Subcutaneous preadipocyte (primary cell): ENCODE data around the gene KRTAP10-7.

GRCh38 chr21:43718441-43718802 is 507 bp upstream of the PDXK start:
- CAGE, long polyA plus RNA = no peak

DNA sequence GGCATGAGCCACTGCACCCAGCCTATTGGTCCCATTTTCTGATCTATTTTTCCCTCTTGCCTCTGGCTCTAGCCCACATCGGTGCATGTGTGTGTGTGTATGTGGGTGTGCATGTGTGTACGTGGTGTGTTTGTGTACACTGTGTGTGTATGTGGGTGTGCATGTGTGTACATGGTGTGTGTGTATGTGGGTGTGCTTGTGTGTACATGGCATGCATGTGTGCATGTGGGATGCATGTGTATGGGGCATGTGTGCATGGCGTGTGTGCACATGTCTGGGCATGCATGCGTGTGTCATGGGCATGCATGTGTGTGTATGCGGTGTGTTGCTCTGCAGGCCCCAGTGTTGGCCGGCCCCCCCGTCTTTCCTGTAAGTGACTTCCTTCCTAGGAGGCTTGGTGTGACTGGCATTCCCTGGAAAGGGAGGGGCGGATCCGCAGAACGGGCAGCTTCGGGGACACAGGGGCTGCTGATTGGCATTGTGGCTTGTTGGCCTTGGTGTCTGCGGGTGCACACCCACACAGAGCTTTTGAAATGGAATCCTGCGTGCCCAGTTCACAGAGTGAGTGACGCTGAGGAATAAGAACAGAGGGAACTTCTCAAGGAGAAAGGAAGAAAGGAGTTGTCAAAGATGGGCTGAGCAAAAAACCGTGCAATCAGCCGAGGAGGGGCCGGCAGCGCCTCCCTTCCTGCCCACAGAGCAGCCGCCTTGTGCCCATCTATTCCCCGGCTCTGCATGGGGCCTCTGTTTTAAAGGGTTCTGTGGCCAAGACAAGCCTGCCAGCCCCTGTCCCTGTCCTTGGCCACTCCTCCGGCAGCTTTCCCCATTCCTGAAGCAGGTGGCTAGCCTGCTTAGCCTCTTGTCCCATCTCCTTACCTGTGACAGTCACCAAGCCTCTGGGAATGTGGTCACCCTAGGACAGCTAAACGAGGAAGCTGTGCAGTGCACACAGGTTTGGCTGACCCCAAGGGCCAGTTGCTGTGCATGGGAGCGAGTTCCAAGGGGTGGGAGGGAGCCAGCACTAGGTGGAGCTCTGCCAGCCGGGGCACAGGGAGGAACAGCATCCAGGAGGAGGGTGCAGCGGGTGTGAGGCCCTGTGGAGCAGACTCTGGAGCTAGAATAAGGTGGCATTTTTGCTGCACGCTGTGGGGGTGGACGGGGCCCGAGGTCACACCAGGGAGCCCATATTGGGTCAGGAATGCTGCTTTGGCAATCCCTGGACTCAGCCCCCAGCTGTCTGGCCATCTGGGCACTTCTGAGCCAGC is 8.2 kb downstream of the PDXK start:
- CAGE, long polyA plus RNA = no peak

- CAGE, long polyA plus RNA = no peak
Measured at GRCh38 chr21:43734722-43735277, 15.9 kb downstream of the PDXK start.

- CAGE, long polyA plus RNA = no peak
Measured at GRCh38 chr21:43790188-43790725, 880 bp downstream of the RRP1 start.

- CAGE, long polyA plus RNA = no peak
Measured at GRCh38 chr21:43792887-43793417, 3.6 kb downstream of the RRP1 start.

DNA sequence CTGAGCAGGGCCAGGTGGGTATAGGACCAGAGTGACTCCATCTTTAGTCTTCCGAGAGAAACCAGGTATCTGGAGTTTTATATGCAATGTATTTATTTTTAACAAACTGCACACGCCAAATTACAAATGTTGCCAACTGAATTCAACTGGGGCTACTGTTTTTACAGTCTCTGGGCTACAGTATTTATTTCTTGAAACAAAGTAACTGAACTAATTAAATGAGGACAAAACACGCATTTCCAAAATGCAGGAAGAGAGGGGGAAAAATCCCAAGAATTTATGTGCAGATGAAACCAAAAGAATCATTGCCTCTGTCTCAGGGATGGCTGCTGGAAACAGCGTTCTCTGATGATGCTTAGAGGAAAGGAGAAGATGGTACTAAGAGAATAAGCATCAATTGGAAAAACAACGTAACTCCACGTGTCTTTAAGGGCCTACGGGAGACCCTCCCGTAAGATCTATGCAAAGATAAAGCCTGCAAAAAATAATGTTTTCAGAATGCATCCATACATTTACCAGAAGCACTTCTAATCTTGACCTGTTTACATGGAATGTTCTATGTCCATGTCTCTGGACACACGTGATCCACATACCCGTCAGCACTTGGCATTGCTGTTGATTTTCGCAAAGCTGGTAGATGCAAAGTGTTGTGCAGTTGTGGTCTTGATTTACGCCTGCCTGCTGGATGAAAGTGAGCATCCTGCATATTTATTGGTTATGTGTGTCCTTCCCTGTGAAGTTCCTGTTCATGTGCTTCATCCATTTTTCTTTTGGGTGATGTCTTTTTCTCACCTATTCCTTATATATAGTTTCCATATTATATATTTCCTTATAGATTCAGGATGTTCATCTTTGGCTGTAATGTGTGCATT is 6.2 kb downstream of the AGPAT3 start:
- CAGE, long polyA plus RNA = no peak

- CAGE, long polyA plus RNA = no peak
Measured at GRCh38 chr21:43983207-43984239, 28.6 kb upstream of the TRAPPC10 start.

- CAGE, long polyA plus RNA = no peak
Measured at GRCh38 chr21:44066684-44067584, 40.3 kb upstream of the PWP2 start.

DNA sequence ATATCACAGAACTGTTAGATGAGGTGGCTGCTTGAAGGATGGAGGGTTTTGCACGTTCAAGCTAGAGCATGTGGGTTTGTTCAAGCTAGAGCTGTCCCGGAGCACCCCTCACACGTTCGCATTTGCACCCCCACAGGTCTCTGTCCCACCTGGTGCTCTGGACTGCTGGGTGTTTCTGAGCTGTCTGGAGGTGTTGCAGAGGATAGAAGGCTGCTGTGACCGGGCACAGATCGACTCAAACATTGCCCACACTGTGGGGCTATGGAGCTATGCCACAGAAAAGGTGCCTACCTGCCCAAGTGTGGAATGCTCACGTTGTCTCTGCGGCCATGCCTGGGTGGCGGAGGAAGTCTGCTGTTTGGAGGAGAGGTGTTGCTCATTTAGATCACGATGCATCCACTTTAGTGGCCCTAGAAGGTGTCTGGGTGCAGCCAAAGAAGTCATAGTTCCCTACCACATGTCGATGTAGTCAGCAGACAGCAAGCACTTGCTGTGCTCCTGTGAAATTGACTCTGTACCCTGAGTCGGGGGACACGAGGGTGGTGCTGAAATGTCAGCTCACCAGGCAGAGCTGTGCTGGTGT is 32.9 kb upstream of the PWP2 start:
- CAGE, long polyA plus RNA = no peak

- CAGE, long polyA plus RNA = no peak
Measured at GRCh38 chr21:44090227-44090947, 16.8 kb upstream of the PWP2 start.

DNA sequence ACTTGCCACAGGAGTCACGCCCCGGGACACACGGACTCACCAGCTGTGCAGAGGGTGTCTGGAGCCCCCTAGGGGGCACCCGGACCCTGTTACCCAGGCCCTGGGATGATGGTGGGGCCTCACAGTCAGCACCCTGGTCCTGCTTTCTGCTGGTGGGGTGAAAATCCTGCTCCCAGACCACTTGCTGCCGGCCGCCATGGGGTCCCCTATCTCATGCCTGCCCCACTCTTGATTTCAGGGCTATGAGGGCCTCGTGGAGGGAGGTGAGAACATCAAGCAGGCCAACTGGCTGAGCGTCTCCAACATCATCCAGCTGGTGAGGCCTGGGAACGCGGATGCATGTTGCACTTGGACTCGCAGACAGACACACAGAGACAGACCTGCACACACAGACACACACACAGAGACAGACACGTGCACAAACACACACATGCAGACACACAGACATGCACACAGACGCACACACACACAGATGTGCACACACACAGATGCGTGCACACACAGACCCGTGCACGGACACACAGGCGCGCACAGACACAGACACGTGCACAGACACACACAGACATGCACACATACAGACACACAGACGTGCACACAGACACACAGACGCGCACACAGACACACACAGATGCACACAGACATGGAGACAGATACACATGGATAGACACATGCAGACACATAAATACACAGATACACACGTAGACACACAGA is 11.1 kb downstream of the PFKL start:
- CAGE, long polyA plus RNA = no peak

- CAGE, long polyA plus RNA = no peak
Measured at GRCh38 chr21:44321916-44322274, 17.3 kb downstream of the CFAP410 start.

DNA sequence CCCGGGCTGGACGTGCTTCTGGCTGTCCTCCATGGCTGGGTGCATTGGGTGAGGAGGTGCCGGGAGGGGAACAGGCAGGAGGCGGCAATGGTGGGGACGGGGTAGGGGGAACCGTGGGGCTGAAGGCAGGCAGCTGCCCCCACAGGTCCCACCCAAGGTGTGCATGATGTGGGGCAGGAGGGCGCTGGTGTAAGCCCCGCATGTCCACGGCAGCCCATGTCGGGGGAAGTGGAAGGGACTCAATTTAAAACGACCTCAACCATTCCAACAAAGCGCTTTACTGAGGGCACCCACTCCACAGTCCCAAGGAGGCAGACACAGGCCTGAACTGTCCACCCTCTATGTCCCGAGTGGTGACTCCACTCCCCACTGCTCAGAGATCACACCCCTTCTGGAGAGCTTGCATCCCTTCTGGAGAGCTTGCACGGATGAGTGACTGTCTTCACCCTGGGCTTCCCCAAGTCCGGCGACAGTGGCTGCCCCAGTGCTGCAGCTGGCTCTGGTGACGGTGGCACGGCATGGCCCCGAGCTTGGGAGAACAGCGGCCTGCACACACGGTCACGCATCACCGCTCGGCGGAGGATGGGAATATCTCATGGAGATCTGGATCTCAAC is 10.4 kb downstream of the CFAP410 start:
- CAGE, long polyA plus RNA = no peak

DNA sequence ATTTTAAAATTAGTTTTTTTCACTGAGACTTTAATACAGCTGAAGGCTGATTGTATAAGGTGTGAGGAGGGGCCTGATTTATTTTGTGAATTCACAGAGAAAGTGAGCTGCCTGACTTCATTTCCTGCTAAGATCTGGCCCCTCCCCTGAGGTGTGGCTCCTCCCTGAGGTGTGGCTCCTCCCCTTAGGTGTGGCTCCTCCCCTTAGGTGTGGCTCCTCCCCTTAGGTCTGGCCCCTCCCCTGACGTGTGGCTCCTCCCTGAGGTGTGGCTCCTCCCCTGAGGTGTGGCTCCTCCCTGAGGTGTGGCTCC is 27.1 kb upstream of the LRRC3 start:
- CAGE, long polyA plus RNA = no peak

DNA sequence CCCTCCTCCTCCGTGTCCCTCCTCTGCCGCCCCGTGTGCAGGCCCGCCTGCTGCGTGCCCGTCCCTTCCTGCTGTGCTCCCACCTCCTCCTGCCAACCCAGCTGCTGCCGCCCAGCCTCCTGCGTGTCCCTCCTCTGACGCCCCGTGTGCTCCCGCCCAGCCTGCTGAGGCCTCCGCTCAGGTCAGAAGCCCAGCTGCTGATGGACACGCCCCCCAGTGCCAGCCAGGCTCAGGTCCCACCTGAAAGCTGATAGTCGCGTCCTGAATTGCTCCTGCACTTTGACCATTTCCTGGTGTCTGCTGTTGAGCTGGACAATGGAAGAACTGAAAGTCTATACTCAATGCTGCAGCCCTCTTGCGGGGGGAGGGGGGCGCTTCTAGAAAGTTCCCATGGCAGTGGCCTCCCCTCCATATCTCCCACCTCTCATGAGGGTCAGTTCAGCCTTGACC is 1.3 kb downstream of the KRTAP10-4 start:
- CAGE, long polyA plus RNA = no peak

GRCh38 chr21:44592553-44592975 is 259 bp upstream of the KRTAP10-6 start:
- CAGE, long polyA plus RNA = no peak

- CAGE, long polyA plus RNA = no peak
Measured at GRCh38 chr21:44600425-44601045, at the start of gene KRTAP10-7. Gene KRTAP10-7, plus strand, starts transcription at chr21:44600597.

- CAGE, long polyA plus RNA = no peak
Measured at GRCh38 chr21:44800870-44801600, 585 bp downstream of the UBE2G2 start.

GRCh38 chr21:44845479-44846724 is 27.6 kb downstream of the PTTG1IP start:
- CAGE, long polyA plus RNA = no peak

DNA sequence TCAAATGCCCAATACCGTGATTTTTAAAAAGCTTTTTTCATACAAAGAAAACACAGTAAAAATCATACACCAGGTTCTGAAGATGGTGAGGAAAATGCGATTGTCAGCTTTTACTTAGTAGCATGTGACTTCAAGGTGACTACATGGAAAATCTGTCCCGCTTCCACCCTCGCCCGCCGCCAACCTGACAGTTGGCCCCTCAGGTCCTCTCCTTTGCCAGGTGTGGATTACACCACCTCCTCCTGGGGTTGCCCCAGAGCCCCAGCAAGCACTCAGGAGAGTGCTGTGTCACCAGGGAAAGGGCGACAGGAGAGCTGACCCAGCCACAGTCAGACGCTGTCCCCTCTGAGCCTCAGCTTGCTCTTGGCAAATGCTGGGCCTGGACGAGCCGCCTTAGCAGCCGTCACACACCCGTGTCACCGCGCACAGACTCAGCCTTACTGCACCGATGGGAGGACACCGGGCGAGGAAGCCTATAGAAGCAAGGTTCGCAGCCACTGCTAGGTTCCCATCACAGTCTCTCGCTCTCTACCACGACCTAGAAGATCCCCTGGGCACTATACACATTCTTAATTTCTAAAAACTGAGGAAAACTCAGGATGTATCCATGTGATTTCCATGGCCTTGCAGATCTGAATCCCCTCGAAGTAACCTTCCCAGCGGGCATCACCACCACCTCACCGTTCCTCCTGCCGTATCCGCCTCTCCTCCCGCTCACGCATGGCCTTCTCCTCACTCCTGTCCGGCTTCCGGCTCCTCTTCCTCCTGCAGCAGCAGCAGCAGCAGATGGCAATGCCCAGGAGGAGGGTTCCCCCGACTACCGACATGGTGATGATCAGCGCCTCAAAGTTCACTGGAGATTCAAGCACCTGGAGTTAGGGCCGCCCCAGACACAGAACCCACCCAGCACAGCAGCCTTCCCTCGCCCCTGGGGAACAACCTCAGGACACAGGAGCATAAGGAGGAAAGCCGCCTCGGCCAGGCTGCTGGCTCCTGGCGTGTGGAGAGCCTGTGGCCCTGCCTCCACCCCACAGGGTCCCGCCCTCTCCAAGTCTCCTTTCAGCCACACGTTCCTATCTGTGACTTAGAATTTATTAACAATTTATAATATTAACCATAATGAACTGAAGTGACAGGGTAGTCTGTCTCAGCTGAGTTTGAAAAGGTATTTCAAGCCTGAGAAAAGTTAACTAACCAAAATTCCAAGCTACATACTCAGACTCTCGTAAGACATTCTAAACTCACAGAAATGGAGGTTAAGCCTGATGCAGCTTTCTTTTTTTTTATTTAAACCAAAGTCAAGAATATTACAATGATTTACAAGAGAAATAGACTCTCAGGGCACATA is 17.5 kb downstream of the PTTG1IP start:
- CAGE, long polyA plus RNA = no peak